ENCODE measurements around the genes TMEM128, CYTL1 and JAKMIP1.

GRCh38 chr4:3192197-3192858 is 56.6 kb upstream of the MSANTD1 start:
- PRO-cap, 2 experiments, result no peak in any of the 2 experiments

DNA sequence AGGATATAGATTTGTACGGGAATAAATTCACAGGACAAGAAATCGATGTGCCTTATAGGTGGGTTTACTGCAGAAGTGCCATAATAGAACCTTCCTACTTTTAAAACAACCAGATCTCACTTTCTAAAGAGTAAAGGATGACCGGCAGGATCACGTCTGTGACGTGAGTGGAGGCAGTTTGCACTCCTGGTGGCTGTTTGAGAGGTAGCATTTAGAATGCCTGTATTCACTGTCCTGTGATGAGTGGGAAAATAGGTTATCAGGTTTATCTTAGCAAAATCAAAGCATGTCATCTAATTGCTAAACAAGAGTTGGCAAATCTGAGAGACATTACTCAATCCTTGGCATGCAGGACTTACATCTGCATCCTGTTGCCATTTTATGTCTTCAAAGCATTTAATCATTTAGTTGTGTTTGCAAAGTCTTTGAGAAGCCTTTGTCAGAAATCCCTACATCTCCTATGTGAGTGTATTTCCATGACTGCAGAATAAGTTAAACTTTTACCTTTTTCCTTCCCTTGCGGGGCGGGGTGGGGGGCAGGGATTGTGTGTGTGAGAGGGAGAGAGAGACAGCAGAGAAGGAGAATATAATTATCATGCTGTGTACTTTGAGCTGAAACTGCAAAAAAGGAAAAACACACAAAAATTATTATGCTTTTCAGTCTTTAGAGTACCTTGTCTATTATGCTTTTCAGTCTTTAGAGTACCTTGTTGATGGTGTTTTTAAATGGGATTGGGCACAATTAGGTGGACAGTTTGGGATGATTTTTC is 41.4 kb upstream of the MSANTD1 start:
- PRO-cap, 2 experiments, result no peak in any of the 2 experiments

- PRO-cap, 2 experiments, result no peak in any of the 2 experiments
Measured at GRCh38 chr4:3354289-3354856, 61.6 kb downstream of the RGS12 start.

DNA sequence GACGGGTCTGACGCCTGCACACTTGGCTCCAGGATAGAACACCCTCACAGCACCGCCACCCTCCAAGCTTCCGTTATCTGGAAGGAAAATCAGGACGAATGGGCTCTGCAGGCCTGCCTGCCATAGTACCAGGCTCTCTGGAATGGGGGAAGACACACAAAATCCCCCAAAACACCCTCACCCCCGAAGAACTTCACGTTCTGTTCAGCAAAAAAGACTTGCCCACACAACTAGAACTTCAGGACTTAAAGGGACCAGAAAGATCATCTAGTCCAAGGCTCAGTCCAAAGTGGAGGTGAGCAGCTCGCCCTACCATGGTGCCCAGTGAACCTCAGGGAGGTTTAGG is 2.0 kb downstream of the LRPAP1 start:
- PRO-cap, 2 experiments, result no peak in any of the 2 experiments

DNA sequence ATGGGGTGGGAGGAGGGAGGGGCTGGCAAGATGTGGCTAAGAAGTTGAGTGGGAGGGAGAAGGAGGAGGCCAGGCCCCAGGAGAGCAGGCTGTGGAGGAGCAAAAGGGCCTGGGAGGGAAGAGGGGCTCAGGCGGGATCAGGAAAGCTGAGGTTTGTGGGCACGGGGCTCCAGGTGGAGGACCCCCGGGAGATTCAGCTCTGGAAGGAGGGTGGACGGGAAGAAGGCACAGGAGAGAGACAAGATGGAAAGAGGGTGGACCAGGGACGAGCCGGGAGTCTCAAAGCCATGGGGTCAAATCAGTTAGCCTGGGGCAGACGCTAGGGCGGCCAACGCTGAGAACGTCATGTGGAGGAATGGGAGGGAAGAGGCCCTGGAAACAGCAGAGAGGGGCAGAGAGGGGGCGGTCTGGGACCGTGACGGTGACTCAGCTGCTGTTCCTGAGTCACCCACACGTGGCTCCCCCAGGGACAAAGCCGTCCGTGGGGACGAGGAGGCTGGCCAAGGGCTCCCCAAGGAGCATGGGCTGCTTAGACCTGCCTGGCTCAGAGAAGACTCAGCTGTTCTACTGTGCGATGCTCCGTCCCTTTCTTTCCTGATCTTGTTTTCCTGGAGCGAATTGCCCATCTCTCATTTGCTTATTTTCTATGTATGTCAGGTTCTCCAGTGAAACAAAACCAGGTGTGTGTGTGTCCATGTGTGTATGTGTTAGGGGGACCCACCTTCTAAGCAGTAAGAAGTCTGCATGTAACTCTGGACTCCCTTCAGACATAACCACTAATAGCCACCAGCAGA is 108.3 kb upstream of the LRPAP1 start:
- PRO-cap, 2 experiments, result no peak in any of the 2 experiments

DNA sequence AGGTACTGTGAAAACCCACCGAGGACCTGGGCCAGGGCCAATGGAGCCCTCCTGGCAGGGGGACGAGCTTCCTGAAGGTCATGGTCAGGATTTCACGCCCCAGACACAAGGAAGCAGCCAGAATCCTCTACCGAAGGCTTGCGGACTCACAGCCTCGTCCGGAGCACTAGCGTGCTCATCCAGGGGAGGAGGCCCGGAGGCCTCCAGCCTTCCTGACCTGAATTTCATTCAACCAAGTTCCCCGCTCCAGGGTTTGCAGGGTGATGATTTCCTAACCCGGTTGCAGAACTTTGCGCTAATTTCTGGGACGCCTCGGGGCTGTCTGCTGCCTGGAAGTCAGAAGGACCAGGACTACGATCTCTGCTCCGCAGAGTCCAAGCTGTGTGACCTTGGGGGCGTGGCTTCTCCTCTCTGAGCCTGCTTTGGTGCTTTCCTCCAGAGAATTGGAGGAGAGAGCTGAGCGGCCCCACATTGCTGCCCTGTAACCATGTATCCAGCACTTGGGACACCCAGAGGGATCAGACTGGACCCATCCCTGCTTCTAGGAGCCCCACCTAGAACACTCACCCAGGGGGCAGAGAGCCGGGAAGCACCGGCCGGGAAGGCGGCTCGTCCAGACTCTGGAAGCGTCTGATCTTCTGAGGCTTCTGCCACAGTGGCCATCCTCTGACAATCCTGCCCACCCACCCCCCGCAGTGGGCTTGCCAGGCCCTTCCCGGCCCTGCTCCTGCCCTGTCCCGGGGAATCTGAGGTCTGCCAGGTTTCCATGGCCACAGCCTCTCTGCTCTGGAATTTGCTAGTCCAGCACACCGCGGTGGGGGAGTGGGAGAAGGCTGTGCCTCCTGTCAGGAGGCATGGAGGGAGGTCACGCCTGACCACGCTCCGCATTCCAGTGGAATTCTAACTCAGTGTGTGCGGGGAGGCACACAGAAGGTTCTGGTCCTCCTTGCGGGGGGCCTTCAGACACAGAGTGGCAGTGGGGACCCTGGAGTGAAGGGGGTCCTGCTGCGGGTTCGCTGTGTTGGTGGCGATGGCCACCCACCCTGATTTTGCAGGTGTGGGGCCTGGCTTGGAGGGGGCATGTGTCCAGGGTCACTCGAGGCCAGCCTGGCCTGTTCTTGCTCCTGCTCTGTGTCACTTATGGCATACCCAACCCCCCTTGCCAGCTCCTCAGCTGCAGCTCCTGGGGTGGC is 55.9 kb upstream of the ADRA2C start:
- PRO-cap, 2 experiments, result no peak in any of the 2 experiments

DNA sequence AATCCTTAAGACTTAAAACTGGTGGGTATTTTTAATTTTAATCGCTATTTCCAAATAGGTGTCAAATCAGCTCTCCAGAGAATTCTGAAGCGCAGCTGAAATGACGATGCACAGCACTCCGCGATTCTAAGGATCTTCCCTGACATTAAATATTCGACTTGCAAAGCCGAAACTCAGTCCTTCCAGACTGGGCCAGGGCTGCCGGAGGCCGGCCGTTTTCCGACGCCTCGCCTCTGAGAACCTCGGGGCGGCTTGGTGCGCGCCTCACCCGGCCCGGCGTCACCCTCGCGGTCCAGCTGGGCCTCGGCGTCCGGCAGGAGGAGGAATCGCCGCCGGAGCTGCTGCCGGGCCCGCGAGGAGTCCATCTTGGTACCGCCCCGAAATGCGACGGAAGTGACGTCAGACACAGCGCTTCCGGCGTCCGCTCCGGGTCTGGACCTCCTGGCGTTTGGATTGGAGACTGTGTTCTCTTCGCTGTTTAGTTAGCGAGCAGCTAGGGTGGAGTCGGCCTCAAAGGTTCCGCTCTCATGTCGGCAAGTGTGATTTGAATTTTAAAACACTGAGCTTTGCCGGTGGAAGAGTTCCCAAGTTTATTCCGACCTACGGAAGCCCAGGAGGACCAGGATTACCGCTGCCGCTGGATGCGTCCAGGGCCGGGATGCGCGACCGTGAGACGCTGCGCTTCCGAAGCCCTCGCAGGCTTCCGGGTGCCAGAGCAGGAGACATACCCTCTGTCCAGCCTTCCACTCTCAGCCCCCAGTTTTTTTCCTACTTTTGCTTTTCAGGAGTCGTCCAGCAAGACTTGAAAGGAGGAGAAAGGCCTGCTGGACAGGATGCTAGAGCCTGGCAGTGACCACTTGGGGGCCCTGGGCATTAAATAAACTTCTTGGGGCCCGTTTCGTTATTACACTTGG is at the start of gene TMEM128:
Gene TMEM128 (minus strand): TSS at position 386 of the 914 bp plus-strand sequence.
- PRO-cap, 2 experiments, result peak in 2 of 2 experiments; most common plus-strand start position 424 of the sequence (in 1); most common minus-strand start position 384 of the sequence (in 1)

GRCh38 chr4:4388420-4388961 is 1.6 kb downstream of the NSG1 start:
- PRO-cap, 2 experiments, result no peak in any of the 2 experiments

GRCh38 chr4:4480728-4481579 is 60.9 kb downstream of the STX18 start:
- PRO-cap, 2 experiments, result no peak in any of the 2 experiments

GRCh38 chr4:4484586-4485272 is 57.1 kb downstream of the STX18 start:
- PRO-cap, 2 experiments, result no peak in any of the 2 experiments

GRCh38 chr4:4492583-4492867 is 49.3 kb downstream of the STX18 start:
- PRO-cap, 2 experiments, result no peak in any of the 2 experiments

DNA sequence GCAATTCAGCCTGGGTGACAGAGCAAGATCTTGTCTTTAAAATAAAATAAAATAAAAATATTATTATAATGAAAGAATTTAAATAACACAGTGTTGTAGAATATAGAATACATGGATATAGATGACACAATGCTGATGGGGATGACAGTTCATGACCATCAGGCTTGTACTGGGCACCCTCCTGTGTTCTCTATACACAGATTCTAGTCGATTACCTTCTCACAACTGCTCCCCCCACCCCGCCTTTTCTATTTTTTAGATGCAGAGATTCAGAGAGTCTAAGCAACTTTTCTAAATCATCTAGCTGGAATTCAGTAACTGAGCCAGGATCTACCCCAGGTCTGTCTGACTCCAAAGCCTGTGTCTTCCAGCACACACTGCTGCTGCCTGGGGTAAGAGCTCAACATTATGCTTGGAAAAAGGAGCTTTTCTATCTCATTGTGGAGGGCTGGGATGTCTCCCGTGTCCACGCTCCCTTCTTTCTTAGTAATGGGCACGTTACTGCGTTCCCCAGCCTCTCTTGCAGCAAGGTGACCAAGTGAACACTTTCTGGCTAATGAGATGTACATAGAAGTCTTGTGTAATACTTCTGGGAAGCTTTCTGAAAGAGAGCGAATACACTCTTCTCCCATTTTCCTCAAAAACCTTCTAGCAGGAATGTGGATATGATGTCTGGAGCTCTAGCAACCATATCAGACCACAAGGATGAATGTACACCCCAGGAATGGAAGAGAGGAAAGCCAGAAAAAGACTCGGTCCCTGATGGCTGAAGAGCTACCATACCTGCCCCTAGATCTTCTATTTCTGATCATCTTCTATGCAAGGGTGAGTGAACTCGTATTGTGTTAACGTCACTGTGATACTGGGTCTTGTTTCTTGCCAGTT is 107.1 kb upstream of the STX18 start:
- PRO-cap, 2 experiments, result no peak in any of the 2 experiments

GRCh38 chr4:4859877-4860280 is 414 bp downstream of the MSX1 start:
- PRO-cap, 2 experiments, result no peak in any of the 2 experiments

- PRO-cap, 2 experiments, result no peak in any of the 2 experiments
Measured at GRCh38 chr4:4959234-4959619, 60.0 kb downstream of the CYTL1 start.

DNA sequence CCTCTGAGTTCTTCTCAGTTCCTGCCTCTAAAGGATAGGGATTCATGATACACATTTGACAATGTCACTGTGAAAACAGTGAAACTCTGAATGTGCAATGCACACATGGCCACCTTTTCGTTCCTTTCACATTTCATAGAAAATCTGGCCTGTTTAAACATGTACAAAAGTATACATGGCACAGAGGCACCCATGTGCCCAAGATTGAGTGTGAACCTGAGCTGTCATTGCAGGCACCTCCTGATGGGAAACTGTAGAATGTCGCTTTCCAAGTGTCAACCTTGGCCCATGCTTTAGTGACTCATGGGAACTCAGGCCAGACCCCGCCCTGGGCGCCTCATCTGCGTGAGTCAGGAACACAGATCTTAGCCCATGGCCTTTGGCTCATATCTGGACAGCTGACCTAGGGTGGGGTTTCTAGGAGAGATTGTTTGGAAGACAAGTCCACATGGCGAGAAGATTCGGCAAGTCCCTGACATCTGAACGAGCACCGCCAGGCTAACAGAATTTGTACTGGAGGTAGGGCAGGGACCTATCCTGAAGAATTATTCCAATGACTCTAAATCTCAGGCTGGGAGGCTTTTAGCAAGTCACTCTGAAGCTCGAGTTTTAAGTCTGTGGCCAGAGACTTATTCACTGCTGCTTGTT is 50.0 kb downstream of the CYTL1 start:
- PRO-cap, 2 experiments, result no peak in any of the 2 experiments

DNA sequence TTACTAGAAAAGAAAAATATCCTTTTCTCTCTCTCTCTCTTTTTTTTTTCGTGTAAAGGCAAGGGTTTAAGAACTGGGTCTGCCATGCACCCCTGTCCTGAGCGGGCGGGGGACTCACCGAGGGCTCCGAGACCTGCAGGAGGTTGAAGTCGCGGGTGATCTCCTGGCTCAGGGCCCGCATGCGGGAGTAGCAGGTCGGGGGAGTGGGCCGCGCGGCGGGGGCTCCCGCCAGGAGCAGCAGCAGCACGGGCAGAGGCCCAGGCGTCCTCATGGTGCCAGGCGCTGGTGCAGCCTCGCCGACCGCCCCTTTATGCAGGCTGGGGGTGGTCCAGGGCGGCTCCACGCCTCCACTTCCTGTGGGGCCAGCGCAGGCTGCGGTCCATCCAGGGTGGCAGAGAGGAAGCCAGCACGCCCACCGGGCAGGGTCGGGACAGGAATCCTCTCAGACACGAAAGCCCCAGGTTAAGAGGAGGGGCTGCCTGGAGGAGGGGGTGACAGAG is at the start of gene CYTL1:
Gene CYTL1 (minus strand): TSS at position 284 of the 500 bp plus-strand sequence.
- PRO-cap, 2 experiments, result no peak in any of the 2 experiments

DNA sequence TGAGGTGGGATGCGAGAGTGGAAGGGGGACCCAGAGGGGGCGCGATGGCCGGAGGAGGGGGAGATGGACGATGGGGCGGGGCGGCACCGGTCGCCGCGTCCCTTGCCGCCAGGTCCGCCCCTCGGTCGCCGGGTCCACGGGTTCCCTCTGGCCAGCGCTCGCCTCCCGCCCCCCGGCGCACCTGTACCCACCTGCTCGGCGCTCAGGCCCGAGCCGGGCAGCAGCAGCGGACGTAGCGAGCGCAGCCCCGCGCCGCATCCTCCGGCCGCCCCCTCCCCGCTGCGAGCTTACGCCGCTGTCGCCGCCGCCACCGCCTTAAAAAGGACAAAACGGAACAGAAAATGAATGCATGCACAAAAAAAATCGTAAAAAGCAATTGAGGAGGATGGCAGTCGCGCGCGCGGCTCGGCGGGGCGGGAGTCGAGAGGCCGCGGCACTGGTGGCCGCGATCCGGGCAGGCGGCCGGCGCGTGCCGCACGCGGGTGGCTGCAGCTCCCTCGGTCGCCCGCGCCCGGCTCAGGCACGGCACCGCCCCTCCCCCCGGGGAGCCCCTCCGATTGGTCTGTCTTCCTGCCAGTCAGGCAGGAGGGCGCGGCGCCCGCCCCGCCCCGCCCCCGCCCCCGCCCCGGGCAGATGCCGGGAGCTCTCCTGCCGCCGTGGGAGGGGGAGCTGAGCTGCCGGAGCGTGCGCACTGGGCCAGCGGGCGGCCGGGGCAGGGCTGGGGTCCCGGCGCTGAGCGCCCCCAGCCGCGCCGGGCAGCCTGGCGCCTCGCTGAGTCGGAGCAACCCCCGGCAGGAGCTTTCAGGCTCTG is at the start of gene JAKMIP1:
Gene JAKMIP1 (minus strand): TSS at position 488 of the 811 bp plus-strand sequence.
- PRO-cap, 2 experiments, result no peak in any of the 2 experiments

GRCh38 chr4:6270169-6271007 is 738 bp downstream of the WFS1 start:
- PRO-cap, 2 experiments, result no peak in any of the 2 experiments

GRCh38 chr4:6390406-6390784 is 82.0 kb downstream of the PPP2R2C start:
- PRO-cap, 2 experiments, result no peak in any of the 2 experiments

DNA sequence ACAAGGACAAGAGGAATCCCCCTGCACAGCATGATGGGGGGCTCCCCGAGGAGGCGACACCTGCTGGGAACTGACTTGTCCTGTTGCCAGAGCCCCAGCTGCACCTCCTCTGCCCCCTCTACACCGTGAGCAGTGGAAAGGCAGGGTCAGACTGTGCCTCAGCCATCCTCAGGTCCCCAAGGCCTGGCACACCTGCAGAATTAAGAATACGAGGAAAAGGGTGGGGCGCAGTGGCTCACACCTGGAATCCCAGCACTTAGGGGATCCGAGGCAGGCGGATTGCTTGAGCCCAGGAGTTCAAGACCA is 25.6 kb upstream of the MRFAP1 start:
- PRO-cap, 2 experiments, result no peak in any of the 2 experiments